ENCODE measurements around a stretch of chr3.

DNA sequence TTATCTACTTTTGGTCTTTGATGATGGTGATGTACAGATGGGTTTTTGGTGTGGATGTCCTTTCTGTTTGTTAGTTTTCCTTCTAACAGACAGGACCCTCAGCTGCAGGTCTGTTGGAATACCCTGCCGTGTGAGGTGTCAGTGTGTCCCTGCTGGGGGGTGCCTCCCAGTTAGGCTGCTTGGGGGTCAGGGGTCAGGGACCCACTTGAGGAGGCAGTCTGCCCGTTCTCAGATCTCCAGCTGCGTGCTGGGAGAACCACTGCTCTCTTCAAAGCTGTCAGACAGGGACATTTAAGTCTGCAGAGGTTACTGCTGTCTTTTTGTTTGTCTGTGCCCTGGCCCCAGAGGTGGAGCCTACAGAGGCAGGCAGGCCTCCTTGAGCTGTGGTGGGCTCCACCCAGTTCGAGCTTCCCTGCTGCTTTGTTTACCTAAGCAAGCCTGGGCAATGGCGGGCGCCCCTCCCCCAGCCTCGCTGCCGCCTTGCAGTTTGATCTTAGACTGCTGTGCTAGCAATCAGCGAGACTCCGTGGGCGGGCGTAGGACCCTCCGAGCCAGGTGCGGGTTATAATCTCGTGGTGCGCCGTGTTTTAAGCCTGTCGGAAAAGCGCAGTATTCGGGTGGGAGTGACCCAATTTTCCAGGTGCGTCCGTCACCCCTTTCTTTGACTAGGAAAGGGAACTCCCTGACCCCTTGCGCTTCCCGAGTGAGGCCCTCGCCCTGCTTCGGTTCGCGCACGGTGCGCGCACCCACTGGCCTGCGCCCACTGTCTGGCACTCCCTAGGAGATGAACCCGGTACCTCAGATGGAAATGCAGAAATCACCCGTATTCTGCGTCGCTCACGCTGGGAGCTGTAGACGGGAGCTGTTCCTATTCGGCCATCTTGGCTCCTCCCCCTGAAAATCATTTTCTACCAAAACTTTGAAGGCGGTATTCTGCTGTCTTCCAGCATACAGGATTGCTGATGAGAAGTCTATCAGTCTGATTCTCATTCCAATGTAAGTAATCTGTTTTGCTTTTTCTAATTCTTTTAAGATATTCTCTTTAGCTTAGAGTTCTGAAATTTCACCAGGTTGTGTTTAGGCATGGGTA lies 40.6 kb upstream of the DNAJC13 start:
- PRO-cap, result no peak

GRCh38 chr3:132396987-132397244 lies 20.4 kb upstream of the DNAJC13 start:
- PRO-cap, result no peak

GRCh38 chr3:132704109-132704605 lies 18.1 kb downstream of the NPHP3 start:
- PRO-cap, result no peak

DNA sequence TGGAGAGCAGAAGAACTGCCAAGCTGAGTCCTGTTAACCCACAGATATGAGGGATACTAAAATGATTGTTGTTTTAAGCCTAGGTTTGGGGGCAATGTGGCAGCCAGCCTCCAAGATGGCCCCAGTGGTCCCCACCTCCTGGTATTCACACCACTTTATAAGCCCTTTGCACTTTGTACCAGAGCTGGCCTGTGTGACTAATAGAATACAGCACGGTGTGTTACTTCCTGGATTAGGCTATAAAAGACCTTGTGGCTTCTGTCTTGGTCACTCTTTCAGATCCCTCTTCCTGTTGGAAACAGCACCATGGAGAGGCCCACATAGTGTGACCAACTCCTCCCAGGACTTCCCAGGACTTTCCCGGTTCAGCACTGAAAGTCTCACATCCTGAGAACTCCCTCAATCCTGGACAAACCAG lies 32.4 kb upstream of the CDV3 start:
- PRO-cap, result no peak

- PRO-cap, result no peak
These were observed 14.4 kb downstream of the CDV3 start for GRCh38 chr3:133587579-133588663.

GRCh38 chr3:133588891-133589493 lies 15.5 kb downstream of the CDV3 start:
- PRO-cap, result no peak

- PRO-cap, result no peak
These were observed 13.8 kb upstream of the TOPBP1 start for GRCh38 chr3:133675643-133675911.

- PRO-cap, result no peak
These were observed 3.6 kb upstream of the TF start for GRCh38 chr3:133742271-133743293.

GRCh38 chr3:133757073-133757743 lies 11.0 kb downstream of the TF start:
- PRO-cap, result no peak

- PRO-cap, result no peak
These were observed 12.9 kb downstream of the TF start for GRCh38 chr3:133758999-133759552.

DNA sequence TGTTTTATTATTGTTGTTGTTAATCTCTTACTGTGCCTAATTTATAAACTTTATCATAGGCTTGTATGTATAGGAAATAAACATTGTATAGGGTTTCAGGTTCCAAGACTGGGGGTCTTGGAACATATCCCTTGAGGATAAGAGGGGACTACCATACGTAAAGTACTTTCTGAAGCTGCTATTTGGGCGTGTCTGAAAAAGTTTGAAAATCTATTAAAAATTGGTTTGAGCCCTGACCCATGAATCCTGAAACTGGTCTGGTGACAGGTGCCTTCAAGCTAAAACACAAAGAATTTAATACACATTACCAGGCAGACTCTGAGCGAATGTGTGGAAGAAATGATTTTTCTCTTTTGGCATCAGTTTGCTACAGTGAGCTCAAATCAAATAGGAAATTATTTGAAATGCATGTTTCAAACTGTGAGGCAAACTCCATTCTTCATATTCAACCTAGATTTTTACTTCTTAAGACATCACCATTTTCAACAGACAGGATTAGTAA lies 16.4 kb downstream of the TF start:
- PRO-cap, result no peak

GRCh38 chr3:133774697-133775376 lies 28.6 kb downstream of the TF start:
- PRO-cap, result no peak

GRCh38 chr3:133776481-133776808 lies 29.2 kb upstream of the SRPRB start:
- PRO-cap, result no peak

DNA sequence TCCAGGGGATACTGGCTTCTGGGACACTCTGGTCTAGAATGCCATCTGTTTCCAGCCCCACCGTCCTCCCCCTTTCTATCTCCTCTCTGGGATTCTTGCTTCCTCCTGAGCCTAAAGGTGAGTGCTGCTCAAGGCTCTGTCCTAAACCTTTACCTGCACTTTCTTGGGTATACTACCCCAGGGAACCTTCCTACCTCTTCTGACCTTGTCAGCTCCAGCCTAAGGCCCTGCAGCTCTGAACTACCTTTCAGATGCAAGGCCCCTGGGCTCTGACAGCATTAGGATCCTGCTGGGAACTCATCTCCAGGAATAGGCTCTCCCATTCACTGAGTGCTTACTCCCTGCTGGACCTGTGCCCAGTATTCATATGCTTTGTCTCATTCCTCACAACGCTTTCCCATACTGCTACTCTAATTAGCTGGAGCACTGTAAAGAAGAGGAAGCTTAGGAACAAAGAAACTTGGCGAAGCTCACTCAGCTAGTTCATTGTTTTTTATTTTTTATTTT lies 53.7 kb upstream of the RAB6B start:
- PRO-cap, result no peak

- PRO-cap, result no peak
These were observed 38.6 kb downstream of the SLCO2A1 start for GRCh38 chr3:133991180-133991426.

DNA sequence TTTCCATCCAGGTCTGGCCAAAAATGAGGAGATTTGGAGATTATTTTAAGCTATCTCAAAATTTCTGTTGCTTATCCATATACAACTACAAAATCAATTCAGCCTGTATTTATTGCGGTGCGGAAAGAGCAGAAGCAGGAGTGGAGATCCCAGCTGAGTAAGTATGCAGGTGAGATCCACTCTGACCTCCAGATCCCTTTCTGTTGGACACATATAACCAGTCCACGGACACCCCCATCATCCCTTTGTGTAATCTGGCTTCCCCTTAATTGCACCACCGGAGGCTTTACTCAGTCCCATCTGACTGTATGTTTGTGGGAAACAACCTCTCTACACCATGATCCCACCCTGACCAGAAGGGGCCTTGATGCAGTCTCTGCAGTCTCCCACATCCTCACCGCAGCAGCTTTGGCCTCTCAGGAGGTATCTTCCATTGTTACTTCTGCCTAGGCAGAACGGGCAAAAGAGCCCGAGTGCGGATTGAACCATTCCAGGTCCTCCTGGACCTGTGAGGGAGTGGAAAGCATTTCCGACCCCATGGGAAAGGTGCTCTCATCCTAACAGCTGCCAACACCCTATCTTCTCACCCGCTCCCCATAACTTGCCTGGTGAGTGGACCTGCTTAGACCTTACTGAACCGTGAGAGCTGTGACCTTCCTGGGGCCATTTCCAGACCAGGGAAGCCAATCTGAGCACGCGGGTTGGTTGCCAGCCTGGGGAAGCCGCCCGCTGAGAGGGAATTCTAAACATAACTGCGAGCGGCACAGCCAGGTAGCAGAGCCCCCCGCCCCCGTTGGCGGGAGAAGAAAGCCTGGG lies 1.1 kb downstream of the SLCO2A1 start:
- PRO-cap, result no peak

- PRO-cap, result no peak
These were observed 22.6 kb upstream of the SLCO2A1 start for GRCh38 chr3:134052340-134052657.

GRCh38 chr3:134333268-134334167 lies 40.7 kb downstream of the AMOTL2 start:
- PRO-cap, result no peak

GRCh38 chr3:134357308-134358383 lies 16.6 kb downstream of the AMOTL2 start:
- PRO-cap, result unidirectional peak, plus-strand start at chr3:134358168; unidirectional peak, plus-strand start at chr3:134358194

DNA sequence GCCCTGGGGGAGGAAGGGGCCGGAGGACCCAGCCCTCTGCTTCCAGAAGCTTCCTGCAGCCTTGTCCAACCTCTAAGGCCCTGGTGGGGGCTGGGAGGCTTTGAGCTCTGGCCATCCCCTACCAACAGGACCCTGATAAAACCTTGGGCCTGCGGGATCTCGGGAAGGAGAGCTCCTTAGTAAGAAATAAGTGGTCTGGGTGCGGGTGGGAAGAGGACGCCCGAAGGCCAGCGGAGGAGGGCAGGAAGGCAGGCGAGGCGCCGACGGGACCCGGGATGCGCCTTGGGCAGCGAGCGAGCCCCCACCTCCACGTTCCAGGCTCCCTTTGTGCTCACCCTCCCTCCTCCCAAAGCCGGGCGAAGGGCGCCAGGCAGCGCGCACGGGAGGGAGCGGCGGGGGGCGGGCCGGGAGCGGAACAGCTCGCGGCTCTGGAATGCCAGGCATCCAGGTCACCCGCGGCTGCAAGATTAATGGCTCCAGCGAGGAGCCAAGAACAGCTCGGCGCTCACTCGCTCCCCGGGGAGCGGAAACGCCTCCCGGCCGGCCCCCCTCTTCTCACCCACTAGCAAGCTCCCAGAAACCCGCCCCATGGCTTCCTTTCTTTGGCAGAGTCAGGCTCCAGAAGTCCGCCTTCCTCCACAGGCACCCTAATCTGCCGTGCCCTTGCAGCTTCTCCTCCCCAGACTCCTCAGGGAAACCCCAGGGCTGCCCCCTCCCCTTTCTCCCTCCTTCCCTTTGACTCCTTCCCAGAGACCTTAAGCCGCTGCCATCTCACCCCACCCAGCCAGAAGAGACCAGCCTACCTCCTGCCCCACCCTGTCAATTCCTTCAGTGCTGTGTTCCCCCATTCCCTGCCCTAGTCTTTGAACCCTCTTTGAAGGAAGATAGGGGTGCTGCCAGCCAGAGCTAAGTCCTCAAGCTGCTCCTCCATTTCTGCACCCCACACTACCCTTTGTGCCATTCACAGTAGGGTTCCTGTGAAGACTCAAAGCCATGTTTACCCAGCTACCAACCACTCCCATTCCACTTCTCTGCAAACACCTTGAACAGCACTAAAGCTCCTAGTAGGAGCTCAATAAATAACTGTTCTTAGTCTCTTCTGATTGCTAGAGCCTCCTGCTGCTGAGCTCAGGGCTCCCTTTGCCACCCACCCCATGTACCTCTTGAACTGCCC lies 10.0 kb downstream of the AMOTL2 start:
- PRO-cap, result unidirectional peak, minus-strand start at position 654 of the sequence

All from right common carotid artery plus branches (tissue), 1 donor.